ENCODE measurements around a stretch of chr13.

DNA sequence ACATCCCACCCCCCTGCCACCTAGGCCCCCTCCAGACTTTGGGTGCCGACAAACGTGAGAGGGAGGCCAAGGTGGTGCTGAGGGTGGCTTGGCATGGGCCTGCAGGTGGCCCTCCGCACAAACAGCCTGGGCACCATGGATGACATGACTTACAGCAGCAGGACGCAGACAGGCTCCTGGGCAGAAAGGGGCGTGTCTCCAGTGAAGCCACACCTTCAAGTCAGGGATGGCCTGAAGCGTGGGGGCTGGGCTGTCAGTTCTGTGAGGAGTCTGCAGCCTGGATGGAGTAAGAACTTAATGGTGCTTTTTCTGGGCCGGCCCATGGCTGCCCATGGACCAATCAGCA, 25.3 kb downstream of the POMP start:
- PRO-cap = no peak

DNA sequence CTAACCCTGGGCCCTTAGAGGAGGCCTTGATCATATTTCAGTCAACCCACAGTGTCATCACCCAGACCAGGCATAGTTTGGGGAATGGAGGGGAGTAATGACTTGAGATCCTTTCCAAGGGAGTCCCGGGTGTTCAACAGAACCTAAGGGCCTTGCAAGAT, 160.2 kb downstream of the SLC7A1 start:
- PRO-cap = no peak

DNA sequence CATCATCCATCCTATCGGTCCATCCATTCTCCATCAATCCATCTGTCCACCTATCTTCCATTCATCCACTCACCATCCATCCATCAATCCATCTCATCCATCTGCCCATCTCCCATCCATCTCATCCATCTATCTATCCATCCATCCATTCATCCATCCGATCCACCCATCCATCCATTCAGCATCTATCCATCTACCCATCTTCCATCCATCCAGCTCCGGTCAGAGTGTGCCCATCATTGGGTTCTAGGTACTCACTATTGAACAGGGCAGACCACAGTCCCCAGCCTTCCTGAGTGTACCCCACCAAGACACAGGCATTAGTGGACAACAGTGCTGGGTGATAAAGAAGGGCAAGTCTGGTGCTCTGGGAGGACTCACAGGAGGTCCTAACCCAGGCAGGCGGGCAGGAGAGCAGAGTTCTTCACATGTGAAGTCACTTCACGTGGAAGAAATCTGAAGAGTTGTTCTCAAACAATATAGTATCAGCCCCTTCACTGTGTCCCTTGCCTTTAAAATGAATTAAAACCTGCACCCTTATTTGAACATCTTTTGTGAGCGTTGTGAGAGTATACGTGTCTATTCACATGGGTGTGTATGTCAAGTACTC, 75.4 kb downstream of the SLC7A1 start:
- PRO-cap = no peak

DNA sequence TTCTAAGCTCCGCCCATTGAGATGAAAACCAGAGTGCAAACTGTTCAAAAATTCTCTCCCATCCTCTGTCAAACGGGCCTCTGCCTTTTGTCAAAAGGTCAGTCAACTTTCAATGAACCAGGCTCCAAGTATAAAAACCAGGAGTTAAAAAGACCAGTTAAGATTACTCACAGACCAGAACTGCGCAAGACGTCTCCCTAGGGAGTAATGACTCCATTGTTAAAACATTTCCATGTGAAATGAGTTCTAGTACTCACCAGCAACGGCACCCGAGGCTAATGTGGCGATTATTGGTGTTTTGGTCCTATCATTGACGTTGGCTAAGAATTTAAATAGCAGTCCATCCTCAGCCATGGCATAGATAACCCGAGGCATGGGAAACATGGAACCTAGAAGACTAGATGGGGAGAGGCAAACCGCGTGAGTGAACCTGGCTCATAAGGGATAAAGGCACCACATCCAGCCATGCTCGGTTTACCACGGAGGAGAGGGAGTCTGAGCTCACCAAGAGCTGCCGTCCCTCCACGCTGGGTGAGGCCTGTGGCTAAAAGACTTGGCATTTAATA, 73.3 kb downstream of the SLC7A1 start:
- PRO-cap = no peak

DNA sequence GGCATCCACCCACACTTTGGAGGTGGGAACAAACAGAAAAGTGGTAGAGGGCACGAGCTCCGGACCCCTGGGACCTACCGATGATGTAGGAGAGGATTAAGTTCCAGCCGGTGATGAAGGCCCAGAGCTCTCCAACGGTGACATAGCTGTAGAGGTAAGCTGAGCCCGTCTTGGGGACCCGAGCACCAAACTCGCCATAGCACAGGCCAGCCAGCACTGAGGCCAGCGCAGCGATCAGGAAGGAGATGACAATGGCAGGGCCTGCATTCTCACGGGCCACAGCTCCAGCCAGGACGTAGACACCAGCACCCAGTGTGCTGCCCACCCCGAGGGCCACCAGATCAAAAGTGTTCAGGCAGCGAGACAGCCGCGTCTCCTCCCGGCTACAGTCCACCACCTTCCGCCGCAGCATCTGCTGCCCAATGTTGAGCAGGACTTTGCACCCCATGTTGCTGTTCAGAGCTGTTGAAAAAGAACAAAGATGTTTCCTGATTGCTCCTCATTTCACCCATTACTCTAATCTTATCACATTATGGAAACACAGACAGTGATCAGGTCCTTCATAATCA, 59.7 kb downstream of the SLC7A1 start:
- PRO-cap = no peak

DNA sequence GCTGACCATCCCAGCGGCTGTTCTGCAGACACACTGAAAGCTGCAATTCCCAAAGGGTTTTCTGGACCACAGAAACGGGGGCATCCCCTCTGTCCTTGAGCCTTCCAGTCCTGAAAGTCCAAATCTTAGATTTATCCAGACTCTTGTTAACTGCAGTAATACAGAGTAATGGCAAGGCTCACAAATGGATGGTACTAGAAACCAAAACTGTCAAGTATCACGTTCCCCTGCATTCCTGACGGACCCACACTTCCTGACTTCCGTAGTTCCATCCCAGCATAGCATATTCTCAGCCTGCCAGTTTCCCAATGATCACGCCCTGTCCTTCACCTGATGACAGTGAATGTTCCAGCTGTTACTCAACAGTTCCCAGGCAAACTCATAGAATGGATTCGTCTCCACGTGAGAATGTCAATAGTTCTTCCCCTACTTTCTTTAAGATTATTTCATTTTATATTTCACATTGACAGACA, 33.6 kb downstream of the SLC7A1 start:
- PRO-cap = no peak

- PRO-cap = no peak
Measured at GRCh38 chr13:29647011-29647806, 51.7 kb upstream of the SLC7A1 start.

DNA sequence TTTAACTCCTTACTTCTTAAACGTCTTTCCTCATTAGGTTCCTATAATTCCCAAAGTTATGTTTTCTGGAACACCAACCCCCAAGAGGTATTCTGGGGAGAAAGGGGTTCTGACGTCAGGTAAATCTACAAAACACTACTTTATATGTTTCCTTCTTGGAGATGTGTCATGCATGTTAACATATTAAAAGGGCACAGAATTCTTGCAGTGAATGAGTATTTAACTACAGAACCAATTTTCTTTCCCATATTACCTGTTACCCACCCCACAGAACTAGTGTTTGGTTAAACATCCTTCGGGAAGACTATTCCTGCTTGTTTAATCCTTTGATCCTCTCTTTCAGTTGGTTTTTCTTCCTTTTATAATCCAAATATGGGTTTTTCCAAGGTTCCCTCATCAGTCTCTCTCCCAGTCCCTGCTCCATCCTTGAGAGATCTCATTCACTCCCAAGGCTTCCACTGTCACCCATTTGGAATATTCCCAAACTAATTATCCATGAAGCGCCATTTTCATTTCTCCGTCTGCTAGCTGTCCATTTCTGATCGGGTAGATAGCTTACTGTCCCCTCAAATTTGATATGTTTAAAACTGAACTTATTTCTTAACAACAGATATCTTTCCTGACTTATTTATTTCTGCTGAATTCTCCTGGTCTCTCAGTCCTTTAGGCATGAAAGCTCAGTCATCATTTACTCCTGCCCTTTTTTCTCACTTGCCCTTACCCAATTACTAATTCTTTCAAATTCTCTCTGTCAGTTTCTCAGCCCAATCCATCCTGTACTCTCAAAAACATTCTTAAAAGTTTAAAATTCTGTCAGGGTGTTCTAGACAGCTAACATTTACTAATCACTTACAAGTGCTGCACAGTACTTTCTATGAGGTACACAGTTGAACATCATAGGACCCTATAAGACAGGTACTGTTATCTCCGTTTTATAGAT, 59.7 kb downstream of the UBL3 start:
- PRO-cap = no peak

- PRO-cap = no peak
Measured at GRCh38 chr13:29848536-29848905, 1.9 kb downstream of the UBL3 start.

- PRO-cap = no peak
Measured at GRCh38 chr13:29850782-29850971, 260 bp upstream of the UBL3 start.

- PRO-cap = no peak
Measured at GRCh38 chr13:29936111-29936771, 85.8 kb upstream of the UBL3 start.

DNA sequence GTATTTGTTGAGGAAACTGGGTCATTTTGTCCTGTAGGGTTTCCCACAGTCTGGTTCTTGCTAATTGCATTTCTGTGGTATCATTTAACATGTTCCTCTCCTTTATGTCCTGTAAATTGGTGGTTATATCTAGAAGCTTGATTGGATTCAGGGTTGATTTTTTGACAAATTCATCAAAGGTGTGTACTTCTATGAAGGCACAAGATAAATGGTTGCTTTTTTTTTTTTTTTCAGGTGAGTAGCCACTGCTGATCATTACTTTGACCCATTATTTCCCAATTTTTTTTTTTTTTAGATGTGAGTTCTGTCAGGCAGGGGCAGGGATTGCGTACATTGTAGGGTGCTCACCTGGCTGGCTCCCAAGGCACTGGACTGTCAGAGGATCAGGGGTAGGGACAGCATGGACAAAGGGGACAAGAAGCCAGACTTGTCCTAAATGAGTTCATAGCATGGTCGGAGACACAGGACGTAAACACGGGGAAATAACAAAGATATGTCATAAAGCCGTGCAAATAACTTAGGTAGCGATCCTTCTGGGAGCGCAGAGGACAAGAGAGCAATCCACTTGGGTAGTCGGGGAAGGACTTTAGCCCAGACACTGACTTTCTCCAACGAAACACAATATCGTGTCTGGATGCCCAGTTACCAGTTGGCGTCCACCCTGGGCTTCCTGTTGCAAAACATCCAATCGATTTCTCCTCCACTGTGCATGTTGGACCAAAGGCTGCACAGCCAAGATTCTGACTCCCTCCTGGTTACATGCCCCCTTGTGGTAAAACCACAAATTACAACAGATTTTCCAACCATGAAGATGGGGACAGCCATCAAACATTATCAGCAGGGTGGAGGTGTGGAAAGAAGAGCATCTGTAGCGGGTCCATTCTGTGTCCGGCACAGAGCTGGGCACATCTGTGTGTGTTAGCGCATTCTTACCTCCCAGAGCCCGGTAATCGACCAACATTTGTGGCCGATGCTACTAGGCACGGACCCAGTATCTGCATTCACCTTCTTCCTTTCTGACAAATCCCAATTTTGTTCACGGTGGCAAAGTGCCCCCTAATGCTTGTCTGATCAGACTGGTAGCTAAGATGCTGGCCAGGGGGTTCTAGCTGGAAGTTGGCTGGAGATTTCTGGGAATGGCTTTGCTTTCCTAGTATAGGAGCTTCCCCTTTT, 27.5 kb upstream of the KATNAL1 start:
- PRO-cap = no peak

- PRO-cap = no peak
Measured at GRCh38 chr13:30371439-30372524, 50.5 kb upstream of the UBE2L5 start.

GRCh38 chr13:30422598-30423062, 337 bp downstream of the UBE2L5 start:
- PRO-cap = no peak

- PRO-cap = no peak
Measured at GRCh38 chr13:30442989-30443473, 20.7 kb downstream of the UBE2L5 start.

DNA sequence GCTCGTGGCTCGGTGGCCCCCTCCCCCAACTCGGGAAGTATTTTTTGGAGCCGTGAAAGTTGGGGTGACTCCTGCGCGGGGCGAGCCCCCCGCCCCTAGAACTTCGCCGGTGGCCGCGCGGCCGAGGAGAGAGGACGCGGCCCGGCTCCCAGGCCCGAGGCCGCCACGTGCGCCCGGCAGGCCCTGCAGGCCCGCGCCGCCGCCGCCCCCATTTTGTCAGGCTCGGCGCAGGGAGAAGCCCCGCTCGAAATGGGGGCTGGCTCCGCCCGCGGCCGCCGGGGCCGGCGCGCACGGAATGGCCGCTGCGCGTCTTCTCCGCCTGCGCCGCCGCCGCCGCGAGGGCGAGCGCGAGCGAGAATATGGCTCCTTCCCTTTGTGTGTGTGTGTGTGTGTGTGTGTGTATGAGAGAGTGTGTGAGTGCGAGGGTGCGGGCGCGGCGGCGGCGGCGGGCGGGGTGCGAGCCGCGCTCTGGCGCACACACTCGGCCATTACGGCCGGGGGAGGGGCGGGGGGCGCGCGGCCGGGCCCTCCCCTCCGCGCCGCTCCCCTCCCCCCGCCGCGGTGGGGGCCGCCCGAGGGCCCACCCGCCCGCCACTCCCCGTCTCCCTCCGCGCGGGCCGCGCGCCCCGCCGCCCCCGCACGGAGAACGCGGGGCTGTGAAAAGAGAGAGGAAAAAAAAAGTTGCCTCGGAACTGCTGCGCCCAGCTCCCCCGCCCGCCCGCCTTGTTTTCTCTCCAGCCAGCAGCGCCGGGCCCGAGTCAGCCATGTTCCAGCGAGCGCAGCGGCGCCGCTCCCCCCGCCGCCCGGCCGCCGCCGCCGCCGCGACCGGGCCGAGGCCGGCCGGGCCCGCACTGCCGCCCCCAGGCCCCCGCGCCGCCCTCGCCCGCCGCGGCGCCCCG, 1.1 kb downstream of the HMGB1 start:
- PRO-cap = bidirectional peak, plus-strand start at position 216 of the sequence, minus-strand start at position 251 of the sequence; bidirectional peak, plus-strand start at position 594 of the sequence, minus-strand start at position 361 of the sequence; bidirectional peak, plus-strand start at position 756 of the sequence, minus-strand start at position 766 of the sequence

GRCh38 chr13:30466790-30467335, 1.1 kb upstream of the HMGB1 start:
- PRO-cap = no peak

GRCh38 chr13:30516874-30517366, 51.2 kb upstream of the HMGB1 start:
- PRO-cap = no peak

- PRO-cap = no peak
Measured at GRCh38 chr13:30737842-30738493, 2.6 kb downstream of the ALOX5AP start.

GRCh38 chr13:30796667-30797358, 61.5 kb downstream of the ALOX5AP start:
- PRO-cap = no peak